ENCODE measurements around the genes PCDHGA1, PCDHGA11 and HDAC3.

DNA sequence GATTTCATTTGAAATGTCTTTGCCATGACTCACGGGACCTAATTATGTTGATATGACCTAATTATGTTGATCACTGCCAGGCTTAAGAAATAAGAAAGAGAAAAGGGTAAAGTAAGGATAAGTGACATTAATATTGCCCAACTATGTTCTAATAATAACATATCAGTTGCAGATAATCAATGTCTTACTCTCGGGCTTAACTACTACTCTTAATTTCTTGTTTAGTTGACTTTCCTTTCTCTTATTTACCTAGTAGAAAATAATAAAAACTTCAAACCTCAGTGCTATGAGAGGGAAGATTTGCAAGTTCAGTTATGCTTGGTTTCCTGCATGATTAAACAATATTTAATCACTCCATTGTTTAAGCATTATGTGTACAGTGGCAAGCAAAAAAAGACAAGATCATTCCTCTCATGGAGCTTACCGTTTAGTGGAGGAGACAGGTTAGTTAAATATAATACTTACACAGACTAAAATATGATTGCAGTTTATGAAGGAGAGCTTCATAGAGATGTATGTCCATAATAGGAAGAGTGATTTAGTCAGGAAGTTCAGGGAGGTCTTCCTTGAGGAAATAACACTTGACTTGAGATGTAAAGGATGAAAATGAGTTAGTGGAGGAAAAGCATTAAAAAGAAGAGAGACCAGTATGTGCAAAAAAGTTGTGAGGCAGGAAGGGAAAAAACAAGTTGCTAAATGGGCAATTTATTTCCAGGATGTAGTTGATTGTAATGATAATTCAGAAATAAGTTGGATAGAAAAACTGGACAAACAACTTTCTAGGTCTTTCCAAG is 66.8 kb upstream of the EIF4EBP3 start:
- RRBS, result no CpG with 5 or more reads among the region's 3 CpGs
CAGE:
- cytosol, long polyA plus RNA, result no peak
- long polyA plus RNA, result no peak
- nucleus, long polyA plus RNA, result no peak

DNA sequence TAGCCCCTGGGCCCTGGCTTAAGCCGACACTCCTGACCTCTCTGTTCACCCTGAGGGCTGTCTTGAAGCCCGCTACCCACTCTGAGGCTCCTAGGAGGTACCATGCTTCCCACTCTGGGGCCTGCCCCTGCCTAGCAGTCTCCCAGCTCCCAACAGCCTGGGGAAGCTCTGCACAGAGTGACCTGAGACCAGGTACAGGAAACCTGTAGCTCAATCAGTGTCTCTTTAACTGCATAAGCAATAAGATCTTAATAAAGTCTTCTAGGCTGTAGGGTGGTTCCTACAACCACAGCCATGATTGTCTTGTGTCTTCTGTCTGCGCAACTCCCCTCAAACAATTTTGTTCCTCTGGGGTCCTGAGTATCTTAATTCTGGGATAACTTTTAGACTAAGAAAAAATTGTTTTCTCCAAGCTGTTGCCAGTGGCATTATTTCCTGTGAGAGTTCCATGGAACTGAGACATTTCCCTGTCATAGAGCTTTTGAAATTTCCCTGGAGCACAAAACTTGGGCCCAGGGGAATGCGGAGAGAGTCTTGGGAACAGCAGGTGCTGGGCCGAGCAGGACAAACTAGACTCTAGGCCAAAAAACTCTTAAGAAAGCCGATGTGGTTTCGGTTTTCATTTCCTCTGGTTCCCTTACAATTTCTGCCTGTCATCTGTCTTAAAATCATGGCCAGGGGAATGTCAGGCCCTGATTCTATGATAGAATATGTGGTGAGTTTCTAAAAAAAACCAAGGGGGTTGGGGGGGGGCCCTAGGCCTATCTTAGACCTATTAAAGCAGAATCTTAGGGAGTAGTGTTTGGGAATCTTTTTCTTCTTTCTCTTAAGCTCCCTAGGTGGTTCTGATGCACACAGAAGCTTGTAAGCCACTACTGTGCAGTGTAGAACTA is 4.4 kb downstream of the SLC35A4 start:
- RRBS, result no CpG with 5 or more reads among the region's 7 CpGs
CAGE:
- cytosol, long polyA plus RNA, result no peak
- long polyA plus RNA, result no peak
- nucleus, long polyA plus RNA, result no peak

DNA sequence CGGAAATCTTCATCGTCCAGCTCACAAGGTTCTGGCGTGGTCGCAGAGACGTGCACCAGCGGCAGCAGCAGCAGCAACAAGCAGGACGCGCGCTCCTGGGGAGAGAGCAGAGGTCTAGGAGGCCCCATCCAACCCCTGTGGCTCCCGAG is 215 bp downstream of the CD14 start:
- RRBS, result no CpG with 5 or more reads among the region's 10 CpGs
CAGE:
- cytosol, long polyA plus RNA, result no peak
- long polyA plus RNA, result no peak
- nucleus, long polyA plus RNA, result no peak

DNA sequence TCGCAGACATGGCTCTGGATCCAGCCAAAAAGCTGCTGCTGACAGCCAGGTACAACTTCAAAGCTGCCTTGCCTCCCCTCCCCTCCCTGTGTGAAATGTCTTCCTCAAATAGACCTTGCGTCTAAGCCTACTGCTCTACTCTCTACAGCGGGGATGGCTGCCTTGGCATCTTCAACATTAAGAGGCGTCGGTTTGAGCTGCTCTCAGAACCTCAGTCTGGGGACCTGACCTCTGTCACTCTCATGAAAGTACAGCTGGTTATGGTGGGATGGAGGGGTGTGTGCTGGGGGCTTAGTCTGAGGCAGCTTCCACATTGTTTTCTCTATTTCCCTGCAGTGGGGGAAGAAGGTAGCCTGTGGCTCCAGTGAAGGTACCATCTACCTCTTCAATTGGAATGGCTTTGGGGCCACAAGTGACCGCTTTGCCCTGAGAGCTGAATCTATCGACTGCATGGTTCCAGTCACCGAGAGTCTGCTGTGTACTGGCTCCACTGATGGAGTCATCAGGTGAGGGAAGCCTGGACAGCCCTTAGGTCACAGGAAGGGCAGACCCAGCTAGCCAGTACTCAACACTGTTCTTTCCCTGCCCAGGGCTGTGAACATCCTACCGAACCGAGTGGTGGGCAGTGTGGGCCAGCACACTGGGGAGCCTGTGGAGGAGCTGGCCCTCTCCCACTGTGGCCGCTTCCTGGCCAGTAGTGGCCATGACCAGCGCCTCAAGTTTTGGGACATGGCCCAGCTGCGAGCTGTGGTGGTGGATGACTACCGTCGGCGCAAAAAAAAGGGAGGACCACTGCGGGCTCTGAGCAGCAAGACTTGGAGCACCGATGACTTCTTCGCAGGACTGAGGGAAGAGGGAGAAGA is 4.3 kb downstream of the WDR55 start:
- RRBS, result no CpG with 5 or more reads among the region's 19 CpGs
CAGE:
- cytosol, long polyA plus RNA, result no peak
- long polyA plus RNA, result no peak
- nucleus, long polyA plus RNA, result no peak

DNA sequence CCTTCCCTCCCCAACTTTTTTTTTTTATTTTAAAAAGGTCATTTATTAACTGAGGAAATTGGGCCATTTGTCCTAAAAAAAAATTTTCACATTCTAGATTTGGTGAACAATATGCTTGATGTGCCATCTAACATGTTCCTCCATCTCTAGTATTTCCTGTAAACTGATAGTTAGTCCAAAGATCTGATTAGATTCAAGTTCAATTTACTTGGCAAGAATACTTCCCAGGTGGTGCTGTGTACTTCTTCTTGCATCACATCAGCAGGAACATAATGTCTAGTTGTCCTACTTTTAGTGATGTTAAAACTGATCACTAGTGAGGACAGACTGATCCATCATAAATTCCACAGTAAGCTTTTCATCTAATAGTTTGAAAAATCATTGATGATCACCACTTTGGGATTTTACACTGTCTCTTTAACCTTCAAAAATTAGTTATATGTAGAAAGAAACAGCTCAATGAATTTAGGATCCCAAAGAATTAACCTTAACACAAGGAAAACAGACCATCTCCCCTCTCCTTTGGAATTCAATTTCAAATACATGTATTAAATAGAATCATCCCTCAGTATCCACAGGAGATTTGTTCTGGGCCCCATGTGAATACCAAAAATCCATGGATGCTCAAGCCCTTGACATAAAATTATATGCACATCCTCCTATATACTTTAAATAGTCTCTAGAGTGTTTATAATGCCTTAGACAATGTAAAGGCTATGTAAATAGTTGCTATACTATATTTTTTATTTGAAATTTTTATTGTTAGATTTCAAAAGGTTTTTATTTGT is 2.3 kb downstream of the HARS1 start:
CAGE:
- cytosol, long polyA plus RNA, result no peak
- long polyA plus RNA, result no peak
- nucleus, long polyA plus RNA, result no peak

DNA sequence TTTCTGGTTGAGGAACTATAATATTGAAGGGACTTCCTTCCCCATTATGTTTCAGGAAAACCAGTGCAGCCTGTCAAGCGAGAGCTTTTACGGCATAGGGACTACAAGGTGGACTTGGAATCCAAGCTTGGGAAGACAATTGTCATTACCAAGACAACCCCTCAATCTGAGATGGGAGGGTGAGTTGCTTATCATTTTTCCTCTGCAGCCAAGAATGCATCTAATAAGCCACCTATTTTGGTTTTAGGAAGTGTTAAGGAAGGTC is 1.6 kb downstream of the ZMAT2 start:
- RRBS, result no CpG with 5 or more reads among the region's 2 CpGs
CAGE:
- cytosol, long polyA plus RNA, result no peak
- long polyA plus RNA, result start-site peak on the plus strand centred at position 120 of the sequence, 114 bp wide, 32 and 50 reads in 2 replicates
- nucleus, long polyA plus RNA, result no peak

DNA sequence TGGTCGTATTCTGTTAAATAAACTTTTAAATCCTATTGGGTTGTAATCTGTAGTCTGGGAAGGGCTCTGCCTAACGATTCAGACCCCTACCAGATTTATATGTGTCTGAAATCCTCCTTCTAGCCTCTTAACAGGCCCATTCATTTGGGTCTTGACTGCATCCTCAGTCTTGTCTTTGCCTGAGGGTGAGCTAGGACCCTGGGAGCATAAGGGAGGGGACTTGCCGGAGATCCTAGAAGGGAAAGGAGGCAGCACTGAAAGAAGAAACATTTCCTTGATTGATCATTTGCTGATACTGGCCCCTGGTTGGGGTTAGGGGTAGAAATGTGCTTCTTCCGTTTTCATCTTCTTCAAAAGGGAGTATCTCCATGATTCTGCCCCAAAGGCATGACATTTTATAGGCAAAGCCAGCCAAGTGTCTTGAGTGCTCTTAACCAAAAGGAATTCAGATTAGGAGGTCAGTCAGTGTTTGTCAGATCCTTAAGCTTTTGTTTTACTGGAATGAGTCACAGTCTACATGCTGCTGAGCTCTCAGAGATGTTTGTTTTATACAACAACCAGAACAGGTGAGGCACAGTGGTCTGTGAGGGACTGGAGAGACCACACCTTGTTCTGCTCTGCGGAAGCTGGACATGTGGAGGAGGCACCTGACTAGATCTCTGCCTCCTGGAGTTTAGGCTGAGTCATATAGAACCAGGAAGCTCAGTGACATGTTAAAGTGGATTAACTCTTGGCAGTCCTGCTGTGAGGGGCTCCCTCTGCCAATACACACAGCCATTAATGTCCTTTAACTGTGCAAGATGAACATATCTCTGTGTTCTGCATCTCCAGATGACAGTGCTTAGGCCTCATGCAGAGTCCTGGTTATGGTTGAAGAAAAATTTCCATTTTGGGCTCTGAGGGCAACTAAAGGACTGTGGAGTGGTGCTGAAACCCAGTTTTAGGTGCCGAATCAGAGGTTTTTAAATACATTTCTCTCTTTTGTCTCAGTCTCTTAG is 37.8 kb downstream of the PCDHAC2 start:
- RRBS, result no CpG with 5 or more reads among the region's 6 CpGs
CAGE:
- cytosol, long polyA plus RNA, result no peak
- long polyA plus RNA, result no peak
- nucleus, long polyA plus RNA, result no peak

GRCh38 chr5:141209443-141210082 is 1.0 kb downstream of the PCDHB12 start:
- RRBS, result no CpG with 5 or more reads among the region's 13 CpGs
CAGE:
- cytosol, long polyA plus RNA, result no peak
- long polyA plus RNA, result no peak
- nucleus, long polyA plus RNA, result no peak

DNA sequence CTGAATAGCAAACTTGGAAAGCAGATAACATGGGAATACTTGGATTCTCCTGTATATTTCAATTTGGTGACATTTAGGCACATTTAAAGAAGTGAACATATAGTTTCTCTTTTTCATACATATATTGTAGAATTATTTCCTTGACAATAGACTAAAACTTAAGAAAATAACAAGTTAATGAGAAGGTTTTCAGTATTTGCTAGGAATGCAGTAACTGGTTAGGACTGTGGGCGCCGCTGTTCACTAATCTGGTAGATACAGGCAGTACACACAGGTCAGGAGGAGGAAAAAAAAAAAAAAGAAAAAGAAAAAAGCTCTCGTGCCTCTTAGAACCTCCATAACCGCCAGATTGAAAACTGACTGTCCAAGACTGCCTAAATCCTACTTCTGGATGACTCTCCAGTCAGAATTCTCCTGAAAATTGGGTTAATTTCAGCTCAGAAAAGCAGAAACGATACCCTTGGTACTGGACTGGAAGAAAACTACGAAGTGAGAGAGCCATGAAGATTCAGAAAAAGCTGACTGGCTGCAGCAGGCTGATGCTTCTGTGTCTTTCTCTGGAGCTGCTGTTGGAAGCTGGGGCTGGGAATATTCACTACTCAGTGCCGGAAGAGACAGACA is at the start of gene PCDHGA1:
Gene PCDHGA1 (plus strand): TSS at position 330 of the 621 bp plus-strand sequence.
- RRBS, result no CpG with 5 or more reads among the region's 7 CpGs
CAGE:
- cytosol, long polyA plus RNA, result no peak
- long polyA plus RNA, result no peak
- nucleus, long polyA plus RNA, result no peak

GRCh38 chr5:141420944-141421516 is at the start of gene PCDHGA11:
TSS of gene PCDHGA11 (plus strand) at chr5:141421051.
- RRBS, result 79% methylated on average over 3 of the region's 39 CpGs
CAGE:
- cytosol, long polyA plus RNA, result no peak
- long polyA plus RNA, result start-site peak on the plus strand at chr5:141420996-141421096, 32 and 68 reads in 2 replicates
- nucleus, long polyA plus RNA, result start-site peak on the plus strand at chr5:141421002-141421080, 42 reads

- RRBS, result no CpG with 5 or more reads among the region's 35 CpGs
CAGE:
- cytosol, long polyA plus RNA, result no peak
- long polyA plus RNA, result no peak
- nucleus, long polyA plus RNA, result no peak
These were observed 2.3 kb downstream of the PCDHGC3 start for GRCh38 chr5:141477803-141478710.

GRCh38 chr5:141508325-141509548 is 19.9 kb downstream of the PCDHGC5 start:
- RRBS, result 18% methylated on average over 9 of the region's 31 CpGs
CAGE:
- cytosol, long polyA plus RNA, result no peak
- long polyA plus RNA, result no peak
- nucleus, long polyA plus RNA, result no peak

- RRBS, result no CpG with 5 or more reads among the region's 3 CpGs
CAGE:
- cytosol, long polyA plus RNA, result no peak
- long polyA plus RNA, result no peak
- nucleus, long polyA plus RNA, result no peak
These were observed 27.8 kb downstream of the DIAPH1 start for GRCh38 chr5:141590822-141591516.

DNA sequence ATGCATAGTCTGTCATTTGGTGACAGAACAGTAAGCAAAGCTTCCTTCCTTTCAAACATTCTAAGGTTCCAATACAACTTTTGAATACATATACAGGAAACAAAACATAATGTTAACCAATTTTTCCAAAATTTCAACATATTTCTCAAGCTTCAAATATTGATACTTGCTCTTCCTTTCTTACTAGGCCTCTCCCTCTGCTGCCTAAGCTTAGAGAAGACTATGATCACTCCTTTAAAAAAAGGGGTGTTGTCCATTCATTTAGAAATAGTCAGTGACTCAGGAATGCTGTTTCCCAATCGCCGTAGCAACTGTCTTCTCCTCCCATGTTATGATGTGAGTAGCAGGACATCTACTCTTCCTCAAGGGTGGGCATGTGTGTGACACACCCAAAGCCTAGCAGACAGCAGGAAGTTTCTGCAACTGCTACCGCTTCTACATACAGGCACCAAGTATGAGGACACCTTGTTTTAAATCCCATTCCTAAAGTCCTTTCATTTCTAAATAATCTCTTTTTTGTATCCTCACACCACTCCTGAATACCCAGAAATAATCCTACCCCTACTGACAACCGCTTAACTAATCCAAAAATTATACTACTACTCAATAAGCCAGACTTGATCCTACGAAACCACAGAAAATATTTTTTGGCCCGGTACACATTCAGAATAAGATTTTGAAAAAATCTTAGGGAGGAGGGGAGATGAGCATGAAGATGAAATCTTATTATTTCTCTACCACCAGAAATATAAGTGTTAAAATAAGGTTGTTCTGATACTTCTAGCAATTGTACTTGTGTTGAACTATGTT is 14.4 kb downstream of the DIAPH1 start:
- RRBS, result no CpG with 5 or more reads among the region's 6 CpGs
CAGE:
- cytosol, long polyA plus RNA, result no peak
- long polyA plus RNA, result no peak
- nucleus, long polyA plus RNA, result no peak

DNA sequence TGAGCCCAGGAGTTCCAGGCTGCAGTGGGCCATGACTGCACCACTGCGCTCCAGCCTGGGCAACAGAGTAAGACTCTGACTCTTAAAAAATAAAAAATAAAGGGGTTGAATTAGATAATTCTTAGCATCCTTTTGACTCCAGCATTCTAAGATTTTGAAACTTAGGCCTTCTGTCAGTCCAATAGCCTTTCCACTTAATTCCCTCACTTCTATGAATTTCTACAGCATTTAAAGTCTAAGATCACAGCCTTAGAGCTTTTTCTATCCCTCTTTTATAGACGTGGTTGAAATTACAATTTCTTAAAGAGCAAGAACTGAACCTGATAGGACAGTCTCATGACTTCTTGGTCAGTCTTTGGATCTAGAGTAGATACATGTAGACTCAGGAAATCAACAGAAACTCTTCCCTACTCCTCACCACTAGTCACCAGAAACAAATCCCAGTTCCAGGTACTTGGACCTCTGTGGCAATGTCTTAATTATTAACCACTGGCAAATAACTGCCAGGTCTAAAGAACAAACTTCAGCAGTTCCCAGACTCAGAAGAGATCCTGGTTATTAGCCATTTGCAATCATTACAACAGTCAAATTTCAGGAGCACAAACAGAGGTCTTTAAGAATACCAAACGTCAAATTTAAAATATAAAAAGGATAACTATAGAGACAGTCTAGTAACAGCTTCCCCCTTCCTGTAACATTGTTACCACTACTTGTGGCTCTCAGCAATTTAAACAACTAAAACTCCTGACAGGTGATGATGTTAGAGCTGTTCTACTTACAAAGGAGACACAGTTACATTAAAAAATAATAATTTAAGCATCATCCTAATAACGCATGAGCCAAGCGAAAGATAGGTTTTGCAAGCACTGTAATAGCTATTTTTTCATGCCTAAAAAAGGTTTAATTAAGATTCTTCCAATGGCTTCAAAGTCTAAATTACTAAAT is 10.3 kb downstream of the DIAPH1 start:
- RRBS, result no CpG with 5 or more reads among the region's 5 CpGs
CAGE:
- cytosol, long polyA plus RNA, result no peak
- long polyA plus RNA, result no peak
- nucleus, long polyA plus RNA, result start-site peak on the minus strand centred at position 683 of the sequence, 9 bp wide, 12 reads

GRCh38 chr5:141622940-141623864 is 4.4 kb upstream of the DIAPH1 start:
- RRBS, result no CpG with 5 or more reads among the region's 11 CpGs
CAGE:
- cytosol, long polyA plus RNA, result no peak
- long polyA plus RNA, result no peak
- nucleus, long polyA plus RNA, result no peak

- RRBS, result 1% methylated on average over 28 of the region's 40 CpGs
CAGE:
- cytosol, long polyA plus RNA, result start-site peak on the minus strand at chr5:141636823-141636858, 371 reads
- long polyA plus RNA, result start-site peak on the minus strand at chr5:141636817-141636853, 103 and 151 reads in 2 replicates
- nucleus, long polyA plus RNA, result start-site peak on the minus strand at chr5:141636820-141636852, 93 reads
These were observed at the start of gene HDAC3 for GRCh38 chr5:141636690-141637118. TSS of gene HDAC3 (minus strand) at chr5:141636849.

- RRBS, result 68% methylated on average over 3 of the region's 16 CpGs
CAGE:
- cytosol, long polyA plus RNA, result no peak
- long polyA plus RNA, result no peak
- nucleus, long polyA plus RNA, result no peak
These were observed 36.7 kb downstream of the PCDH1 start for GRCh38 chr5:141841103-141842294.

GRCh38 chr5:141874137-141875213 is 3.7 kb downstream of the PCDH1 start:
- RRBS, result no CpG with 5 or more reads among the region's 19 CpGs
CAGE:
- cytosol, long polyA plus RNA, result no peak
- long polyA plus RNA, result no peak
- nucleus, long polyA plus RNA, result no peak

DNA sequence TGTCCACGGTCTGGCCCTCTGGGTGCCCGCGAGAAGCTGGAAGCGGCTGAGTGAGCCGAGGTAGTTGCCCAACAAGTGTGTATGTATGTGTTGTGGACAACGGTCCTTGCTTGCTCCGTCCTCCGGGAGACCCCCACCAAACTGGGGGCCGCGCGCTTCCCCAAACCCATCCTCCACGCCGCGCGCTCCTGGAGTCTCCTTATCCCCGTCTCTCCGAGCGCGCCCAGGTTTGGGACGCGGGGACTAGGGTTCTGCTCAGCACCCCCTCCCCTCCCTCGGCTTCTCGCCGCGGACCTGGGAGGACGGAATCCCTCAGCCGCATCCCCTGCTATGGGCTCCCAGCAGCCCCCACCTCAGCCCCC is 493 bp downstream of the PCDH1 start:
- RRBS, result no CpG with 5 or more reads among the region's 27 CpGs
CAGE:
- cytosol, long polyA plus RNA, result no peak
- long polyA plus RNA, result no peak
- nucleus, long polyA plus RNA, result no peak

Measured in H1 (cell line).